Tibial artery (tissue), 1 donor: ENCODE measurements around the genes HERPUD1, NLRC5, CCL22 and POLR2C.

GRCh38 chr16:56848953-56849264, 16.1 kb upstream of the SLC12A3 start:
- PRO-cap, result no peak

DNA sequence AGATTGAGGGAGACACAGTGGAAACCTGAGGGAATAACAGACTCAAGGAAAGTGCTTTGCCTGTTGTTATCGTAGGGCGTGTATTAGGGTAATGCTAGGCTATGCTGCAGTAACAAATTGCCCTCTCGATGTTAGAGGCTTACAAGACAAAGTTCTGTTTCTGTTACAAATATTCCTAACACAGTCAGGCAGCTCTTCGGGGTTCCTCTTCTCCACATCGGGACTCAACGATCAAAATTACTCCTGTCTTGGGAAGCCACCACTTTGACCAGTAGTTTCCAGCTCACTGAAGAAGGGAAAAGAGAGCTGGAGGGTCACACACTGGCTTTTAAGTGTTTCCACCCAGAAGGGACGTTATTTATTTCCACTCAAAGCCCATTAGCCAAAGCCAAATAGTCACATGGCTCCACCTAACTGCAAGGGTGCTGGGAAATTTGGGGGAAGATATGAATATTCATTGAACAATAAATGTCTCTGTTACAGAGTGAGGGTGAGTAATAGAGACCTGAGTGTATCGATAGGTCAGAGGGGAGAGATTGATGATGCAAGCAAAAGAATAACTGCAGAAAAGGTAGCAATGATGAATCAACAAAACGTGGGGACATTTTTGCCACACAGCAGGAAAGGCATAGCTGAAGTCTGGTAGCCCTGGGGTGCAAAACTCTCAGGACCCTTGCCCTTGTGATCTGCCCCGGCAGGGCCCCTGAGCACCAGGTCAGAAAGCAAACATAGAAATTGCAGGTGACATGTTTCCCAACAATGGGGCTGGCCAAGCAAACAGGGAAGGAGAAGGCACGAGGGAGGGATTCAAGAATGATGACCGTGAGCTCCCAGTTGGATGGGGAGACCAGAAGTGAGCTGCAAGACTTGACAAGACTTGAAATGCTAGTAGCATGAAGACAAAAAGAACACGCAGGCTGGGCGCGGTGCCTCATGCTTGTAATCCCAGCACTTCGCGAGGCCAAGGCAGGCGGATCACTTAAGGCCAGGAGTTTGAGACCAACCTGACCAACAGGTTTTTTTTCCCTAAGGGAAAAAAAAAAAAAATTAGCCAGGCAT, 12.9 kb upstream of the HERPUD1 start:
- PRO-cap, result no peak

DNA sequence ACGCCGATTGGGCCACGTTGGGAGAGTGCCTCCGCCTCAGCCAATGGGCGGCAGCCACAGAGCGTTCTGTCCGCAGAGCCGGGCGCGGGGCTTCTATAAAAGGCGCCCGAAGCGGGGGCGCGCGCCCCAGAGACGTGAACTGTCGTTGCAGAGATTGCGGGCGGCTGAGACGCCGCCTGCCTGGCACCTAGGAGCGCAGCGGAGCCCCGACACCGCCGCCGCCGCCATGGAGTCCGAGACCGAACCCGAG, at the start of gene HERPUD1:
Gene HERPUD1 (plus strand): TSS at position 124 of the 250 bp plus-strand sequence.
- PRO-cap, result bidirectional peak, plus-strand start at position 129 of the sequence, minus-strand start outside the sequence

GRCh38 chr16:56934970-56935739, 3.2 kb downstream of the HERPUD1 start:
- PRO-cap, result no peak

DNA sequence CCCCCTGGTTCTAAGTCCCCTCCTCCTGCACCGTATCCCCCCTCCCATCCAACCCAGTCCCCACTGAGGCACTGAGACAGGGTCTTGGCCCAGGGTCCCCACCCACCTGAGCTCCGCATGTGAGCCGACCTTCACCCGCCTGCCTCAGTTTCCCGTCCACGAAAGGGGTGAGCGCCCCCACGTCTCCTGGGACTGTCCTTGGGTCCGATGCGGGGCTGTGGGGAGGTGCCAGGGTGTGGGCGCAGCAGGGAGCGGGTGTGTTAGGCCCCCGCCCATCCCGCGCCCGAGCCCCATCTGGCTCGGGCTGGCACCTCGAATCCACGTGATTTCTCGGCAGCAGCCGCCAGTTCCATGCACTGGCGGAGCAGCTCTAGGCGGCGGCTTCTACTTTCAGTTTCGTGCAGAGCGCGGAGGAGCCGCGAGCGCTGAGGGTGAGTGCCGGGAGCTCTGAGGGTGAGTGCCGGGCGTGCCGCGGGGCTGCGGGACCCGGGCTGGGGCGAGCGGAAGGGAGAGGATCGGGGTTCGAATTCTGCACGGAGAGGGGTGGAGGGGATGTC, at the start of gene NLRC5:
Gene NLRC5 (plus strand): TSS at position 393 of the 557 bp plus-strand sequence.
- PRO-cap, result bidirectional peak, plus-strand start at position 403 of the sequence, minus-strand start at position 296 of the sequence

- PRO-cap, result no peak
Observed at GRCh38 chr16:56990588-56991164, 1.3 kb downstream of the NLRC5 start.

- PRO-cap, result no peak
Observed at GRCh38 chr16:57120740-57121533, 28.6 kb downstream of the CPNE2 start.

DNA sequence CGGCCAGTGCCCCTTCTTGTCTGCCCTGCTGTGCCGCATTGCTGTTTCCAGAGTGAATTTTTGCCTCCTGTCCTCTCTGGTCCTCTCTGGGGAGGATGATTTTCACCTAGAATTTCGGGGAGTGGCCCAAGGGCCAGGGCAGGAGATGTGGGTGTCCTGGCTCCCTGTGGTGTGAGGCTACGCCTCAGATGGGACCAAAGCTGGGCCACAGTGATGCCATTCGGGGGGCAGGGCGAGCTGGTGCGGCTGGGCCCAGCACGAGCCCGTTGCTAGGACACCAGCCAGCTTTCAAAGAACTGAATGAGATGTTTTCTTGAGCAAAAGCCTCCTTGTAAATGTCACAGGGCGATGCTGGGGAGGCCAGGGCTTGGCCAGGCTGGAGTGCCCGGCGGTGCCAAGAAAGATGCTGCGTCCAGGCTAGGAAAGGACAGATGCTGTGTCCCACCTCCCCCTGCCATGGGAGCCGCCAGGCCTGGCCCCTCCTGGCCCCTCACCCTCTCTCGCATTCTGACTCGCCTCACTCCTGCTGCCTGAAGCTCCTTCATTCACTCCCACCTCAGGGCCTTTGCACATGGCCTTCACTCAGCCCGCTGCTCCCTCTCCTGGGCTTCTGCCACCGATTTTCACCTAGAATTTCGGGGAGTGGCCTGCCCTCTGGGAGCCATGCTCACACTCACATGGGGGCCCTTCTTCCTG, 39.0 kb downstream of the CPNE2 start:
- PRO-cap, result no peak

- PRO-cap, result no peak
Observed at GRCh38 chr16:57134733-57135443, 42.5 kb downstream of the CPNE2 start.

GRCh38 chr16:57358610-57359047, at the start of gene CCL22:
Gene CCL22 (plus strand): TSS chr16:57358783.
- PRO-cap, result no peak

- PRO-cap, result no peak
Observed at GRCh38 chr16:57361285-57361841, 2.8 kb downstream of the CCL22 start.

- PRO-cap, result no peak
Observed at GRCh38 chr16:57408946-57409574, 4.5 kb downstream of the CCL17 start.

DNA sequence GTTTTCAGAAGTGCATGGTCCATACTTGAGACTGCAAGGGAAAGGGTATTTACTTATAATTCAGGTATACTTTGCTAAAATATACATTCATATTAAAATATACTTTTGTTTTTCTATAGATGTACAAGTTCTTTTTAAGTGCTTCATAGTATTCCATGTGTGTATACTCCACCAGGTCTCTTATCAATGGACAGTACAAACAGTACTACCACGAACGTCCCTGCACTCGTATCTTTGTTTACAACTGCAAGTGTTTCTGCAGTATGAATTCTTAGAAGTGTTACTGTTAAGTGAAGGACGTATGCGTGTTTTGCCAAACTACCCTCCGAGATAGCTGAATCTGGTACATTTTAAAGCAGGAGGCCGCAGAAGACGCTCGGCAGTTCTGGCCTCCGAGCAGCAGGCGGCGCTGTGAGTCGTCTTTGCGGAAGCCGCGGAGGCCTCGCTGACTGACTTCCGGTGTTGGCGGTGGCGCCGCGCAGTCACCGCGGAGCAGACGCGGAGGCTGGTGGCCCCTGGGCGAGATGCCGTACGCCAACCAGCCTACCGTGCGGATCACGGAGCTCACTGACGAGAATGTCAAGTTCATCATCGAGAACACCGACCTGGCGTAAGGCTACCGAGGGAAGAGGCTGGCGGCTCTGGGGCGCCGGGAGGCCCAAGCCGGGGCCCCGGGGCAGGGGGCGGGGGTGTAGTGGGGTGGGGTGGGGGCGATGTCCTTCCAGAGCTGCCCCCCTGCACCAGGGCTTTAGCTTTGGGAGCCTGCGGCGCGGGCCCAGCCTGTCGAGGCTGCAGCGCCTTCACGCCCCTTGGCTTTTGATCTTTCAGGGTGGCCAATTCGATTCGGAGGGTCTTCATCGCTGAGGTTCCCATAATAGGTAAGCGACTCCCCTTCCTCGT, at the start of gene POLR2C:
Gene POLR2C (plus strand): TSS at position 479 of the 900 bp plus-strand sequence.
- PRO-cap, result unidirectional peak, plus-strand start at position 455 of the sequence

GRCh38 chr16:57483830-57484465, 2.3 kb downstream of the DOK4 start:
- PRO-cap, result no peak

GRCh38 chr16:57528718-57529776, 7.3 kb downstream of the CCDC102A start:
- PRO-cap, result no peak

- PRO-cap, result no peak
Observed at GRCh38 chr16:57620229-57621256, 7.9 kb upstream of the ADGRG1 start.

DNA sequence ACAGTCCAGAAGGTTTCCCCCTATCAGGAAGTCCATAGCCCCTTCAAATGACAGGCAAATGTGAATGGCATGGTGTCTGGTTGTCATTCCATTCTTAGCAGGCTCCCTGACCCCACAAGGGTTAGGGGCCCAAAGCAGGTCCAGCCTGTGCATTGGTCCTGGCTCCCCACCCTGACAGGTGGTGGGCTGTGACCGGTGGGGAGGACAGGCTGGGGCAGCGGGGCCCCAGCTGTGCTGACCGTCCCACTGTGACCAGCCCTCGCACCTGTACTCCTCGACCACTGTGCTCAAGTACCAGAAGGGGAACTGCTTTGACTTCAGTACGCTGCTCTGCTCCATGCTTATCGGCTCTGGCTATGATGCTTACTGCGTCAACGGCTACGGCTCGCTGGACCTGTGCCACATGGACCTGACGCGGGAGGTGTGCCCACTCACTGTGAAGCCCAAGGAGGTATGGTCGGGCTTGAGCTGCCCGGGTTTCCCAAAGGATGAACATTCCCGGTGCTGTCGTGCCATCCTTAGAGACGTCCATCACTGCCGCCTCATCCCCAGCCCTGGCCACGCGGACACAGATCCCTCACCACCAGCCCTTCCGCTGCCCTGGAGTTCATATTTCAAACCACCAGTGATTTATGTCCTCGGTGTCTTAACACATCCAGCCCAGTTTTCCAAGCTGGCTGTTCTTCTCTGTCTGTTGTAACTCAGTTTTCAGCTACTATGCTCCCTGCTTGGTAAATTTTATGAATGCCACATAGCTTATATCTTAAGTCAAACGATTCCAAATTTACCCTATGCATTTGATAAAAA, 7.3 kb downstream of the DRC7 start:
- PRO-cap, result no peak

GRCh38 chr16:57775561-57776324, 26.5 kb downstream of the KIFC3 start:
- PRO-cap, result no peak

DNA sequence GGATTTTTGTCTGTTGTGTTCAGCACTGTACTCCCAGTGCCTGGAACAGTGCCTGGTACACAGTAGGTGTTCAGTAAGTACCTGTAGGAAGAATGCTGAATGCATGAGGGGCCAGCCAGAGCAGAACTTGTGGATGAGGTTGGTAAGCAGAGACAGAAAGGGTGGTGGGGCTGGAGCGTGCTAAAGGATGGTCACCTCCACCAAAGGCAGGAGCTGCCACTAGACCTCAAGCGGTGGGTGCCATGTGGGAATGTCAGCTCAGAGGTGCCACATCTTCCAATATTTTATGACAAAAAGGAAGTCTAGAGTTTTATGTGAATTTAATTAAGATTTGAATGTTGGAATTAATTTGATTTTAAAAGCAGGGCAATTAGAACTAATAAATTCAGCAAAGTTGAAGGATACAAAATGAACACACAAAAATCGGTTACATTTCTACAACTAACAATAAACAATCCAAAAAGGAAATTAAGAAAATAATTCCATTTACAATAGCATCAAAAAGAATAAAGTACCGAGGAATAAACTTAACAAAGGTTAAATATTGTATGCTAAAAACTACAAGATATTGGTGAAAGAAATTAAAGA, 25.6 kb downstream of the KIFC3 start:
- PRO-cap, result no peak

DNA sequence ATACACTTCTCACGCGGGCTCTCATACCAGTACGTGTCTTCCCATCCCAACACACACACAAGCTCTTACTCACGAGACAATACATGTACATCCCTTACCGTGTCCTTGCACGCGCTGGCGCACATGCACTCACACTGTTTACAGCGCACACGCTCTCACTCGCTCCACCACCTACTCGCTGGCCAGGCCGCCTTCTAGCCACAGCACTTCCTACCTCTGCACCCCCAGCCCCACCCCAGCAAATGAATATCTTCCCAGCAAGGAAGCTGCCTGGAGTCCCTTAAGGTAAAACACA, 544 bp upstream of the KIFC3 start:
- PRO-cap, result no peak